Measurements from ENCODE around the genes KDM7A and PRSS2.

DNA sequence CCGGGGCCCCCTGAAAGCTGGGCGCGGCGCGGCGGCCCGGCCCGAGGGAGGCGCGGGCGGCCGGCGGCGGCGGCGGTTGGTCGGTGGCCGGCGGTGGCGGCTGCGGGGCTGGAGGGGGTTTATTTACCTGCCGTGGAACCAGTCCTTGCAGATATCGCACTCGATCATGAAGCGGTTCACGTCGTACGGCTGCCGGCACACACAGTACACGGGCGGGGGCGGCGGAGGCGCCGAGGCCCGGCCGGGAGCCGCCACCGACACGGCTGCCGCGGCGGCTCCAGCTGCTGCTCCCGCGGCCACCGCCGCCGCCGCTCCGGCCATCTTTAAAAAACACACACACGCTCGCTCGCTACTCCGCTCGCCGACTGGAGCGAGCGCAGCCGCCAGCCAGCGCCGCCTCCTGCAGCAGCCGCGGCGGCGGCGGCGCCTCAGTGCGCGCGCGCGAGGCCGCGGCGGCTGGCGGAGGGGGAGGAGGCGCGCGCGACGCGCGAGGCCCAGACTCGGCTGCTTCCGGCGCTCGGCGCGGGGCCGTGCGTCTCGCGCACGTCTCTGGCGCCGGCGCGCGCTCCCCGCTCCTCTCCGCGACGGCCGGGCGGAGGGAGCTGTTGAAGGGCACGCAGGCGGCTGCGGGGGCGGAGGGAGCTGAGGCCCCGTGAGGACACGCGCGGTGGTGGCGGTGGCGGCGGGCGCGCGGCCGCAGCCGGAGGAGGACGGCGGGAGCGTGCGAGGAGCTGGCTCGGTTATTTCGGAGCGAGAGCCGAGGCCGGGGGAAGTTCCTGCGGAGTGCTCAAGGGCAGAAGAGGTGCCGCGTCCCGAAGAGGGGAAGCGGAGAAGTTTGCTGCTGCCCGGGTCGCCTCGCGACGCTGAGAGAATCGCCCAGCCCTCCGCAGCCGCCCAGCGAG, at the start of gene KDM7A:
TSS of gene KDM7A (minus strand) at position 367 of the 902 bp plus-strand sequence.
- PRO-cap, result bidirectional peak, plus-strand start at position 587 of the sequence, minus-strand start at position 325 of the sequence

DNA sequence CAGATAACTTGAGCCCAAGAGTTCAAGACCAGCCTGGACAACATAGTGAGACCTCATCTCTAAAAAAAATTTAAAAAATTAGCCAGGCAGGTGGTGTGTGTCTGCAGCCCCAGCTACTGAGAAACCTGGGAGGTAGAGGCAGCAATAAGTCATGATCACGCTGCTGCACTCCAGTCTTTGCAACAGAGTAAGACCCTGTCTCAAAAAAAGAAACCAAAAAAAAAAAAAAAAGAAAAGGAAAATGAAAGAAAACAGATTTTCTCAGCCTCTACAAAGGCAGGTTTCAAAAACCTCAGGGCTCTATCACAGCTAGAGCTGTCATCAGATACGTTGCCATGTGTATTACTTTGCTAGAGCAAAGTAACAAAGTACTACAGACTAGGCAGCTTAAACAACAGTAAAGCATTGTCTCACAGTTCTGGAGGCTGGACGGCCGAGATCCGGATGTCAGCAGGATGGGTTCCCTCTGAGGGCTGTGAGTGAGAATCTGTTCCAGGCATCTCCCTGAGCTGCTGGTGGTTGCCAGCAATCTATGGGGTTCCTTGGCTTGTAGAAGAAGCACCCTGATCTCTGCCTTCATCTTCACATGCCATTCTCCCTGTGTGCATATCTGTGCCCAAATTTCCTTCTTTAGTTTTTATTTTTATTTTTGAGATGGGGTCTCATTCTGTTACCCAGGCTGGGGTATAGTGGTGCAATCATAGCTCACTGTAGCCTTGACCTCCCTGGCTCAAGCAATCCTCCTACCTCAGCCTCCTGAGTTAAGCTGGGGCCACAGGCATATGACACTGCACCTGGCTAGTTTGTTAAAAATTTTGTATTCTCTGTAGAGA, 48.8 kb upstream of the KDM7A start:
- PRO-cap, result no peak

DNA sequence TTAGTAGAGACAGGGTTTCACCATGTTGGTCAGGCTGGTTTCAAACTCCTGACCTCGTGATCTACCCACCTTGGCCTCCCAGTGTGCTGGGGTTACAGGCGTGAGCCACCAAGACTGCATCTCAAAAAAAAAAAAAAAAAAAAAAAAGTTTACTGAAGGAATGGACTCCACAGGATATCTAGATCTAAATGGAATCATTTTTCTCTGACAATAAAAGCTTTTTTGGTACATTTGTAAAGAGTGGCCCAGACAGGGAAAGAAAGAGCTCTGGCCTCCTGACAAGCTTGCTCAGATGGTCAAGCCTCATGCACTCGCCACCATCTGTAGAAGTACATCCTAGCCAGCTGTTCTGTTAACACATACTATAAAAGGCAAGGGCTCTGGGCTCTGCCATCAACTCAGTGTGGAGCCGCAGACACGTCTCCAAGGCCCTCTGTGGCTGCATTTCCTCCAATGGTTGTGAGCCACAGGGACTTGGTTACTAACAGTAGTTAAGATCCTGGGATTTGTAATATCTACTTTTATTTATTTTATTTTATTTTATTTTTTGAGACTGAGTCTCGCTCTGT, 70.7 kb upstream of the KDM7A start:
- PRO-cap, result no peak

- PRO-cap, result no peak
These were observed 65.1 kb downstream of the SLC37A3 start for GRCh38 chr7:140333264-140333644.

DNA sequence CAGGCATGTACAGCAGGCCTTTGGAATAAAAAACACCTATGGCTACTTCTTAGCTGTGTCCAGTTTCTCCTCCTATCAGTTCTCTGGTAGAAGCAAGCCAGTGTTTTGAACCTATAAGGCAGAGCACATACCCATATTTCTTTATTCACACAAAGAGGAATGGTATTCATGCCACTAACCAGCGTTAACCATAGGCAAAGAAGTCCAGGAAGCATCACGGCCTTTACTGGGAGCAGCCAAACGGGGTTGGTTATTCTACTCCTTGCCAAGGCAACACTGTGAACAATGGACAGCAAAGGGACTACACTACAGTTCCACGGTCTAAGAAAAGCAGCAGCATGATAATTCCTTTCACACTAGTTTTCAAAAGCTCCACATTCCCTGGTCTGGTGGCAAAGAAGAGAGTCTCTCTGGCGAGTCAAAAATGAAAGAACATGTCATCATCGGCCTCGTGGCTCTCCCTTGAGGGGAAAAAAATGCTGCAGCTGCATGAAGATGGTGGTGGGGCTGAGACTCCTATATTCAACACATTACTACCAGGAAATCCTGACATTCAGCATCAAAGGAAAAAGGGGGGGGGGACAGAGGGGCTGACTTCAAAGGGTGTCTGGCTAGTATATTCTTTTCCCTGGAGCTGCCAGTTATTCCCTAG, 49.2 kb downstream of the SLC37A3 start:
- PRO-cap, result no peak

DNA sequence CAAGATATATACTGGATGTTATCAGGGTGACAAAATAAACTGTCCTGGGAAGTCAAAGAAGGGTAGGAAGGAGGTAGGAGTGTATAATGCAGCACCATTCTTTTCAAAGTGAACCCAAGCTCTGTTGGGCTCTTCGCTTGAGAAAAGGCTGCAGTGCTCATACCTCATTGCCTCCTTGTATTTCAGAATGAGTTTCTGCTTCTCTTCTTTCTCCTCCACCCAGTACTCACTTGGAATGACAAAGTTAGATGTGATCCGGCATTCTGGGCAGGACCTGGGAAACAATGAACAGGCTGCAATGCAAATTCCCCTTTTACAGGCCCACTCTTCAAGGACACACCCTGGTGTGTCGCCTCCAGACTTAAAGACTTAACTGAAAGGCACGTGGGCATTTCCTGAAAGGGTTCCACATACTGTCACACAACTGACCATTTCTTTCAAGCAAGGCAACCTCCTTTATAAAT, 23.6 kb downstream of the MKRN1 start:
- PRO-cap, result no peak

DNA sequence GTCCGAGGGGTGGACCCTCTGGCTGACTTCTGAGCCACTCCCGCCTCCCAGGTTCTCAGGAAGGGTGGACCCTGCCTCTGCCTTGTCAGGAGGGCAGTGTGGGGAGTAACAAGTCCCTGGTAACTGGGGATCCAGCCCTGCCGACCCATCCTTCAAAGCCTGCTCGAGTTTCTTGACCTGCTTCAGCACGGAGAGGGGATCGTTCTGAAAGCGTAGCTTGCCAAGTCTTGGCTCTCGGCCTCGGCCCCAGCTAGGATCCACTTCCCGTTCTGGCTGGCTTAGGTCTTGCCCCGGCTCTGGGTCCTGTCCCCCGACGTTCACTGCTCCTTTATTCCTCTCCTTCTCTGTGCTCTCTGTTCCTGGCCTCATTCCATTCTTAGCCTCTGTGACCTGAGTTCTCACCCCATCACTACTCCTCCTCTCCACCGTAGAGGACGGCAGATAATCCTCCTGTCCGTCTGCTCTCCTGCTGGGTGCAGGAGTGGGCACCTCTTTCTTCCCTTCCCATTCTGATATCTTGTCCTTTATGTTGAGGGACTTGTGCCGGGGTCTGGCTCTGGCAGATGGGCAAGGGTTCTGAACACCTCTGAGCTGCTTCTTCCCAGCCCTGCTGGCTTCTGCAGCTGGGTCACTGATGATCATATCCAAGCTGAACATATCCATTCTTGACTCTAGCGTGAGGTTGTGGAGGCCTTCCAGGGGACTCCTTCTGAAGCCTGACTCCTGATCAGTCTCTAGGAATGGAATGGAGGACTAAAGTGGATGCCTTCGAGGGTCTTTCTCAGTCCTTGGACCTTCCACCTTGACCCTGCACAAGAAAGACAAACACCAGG, 38.7 kb downstream of the DENND2A start:
- PRO-cap, result no peak

GRCh38 chr7:140722011-140722498, 25.5 kb downstream of the NDUFB2 start:
- PRO-cap, result no peak

GRCh38 chr7:140925228-140925577, 474 bp upstream of the BRAF start:
- PRO-cap, result no peak

DNA sequence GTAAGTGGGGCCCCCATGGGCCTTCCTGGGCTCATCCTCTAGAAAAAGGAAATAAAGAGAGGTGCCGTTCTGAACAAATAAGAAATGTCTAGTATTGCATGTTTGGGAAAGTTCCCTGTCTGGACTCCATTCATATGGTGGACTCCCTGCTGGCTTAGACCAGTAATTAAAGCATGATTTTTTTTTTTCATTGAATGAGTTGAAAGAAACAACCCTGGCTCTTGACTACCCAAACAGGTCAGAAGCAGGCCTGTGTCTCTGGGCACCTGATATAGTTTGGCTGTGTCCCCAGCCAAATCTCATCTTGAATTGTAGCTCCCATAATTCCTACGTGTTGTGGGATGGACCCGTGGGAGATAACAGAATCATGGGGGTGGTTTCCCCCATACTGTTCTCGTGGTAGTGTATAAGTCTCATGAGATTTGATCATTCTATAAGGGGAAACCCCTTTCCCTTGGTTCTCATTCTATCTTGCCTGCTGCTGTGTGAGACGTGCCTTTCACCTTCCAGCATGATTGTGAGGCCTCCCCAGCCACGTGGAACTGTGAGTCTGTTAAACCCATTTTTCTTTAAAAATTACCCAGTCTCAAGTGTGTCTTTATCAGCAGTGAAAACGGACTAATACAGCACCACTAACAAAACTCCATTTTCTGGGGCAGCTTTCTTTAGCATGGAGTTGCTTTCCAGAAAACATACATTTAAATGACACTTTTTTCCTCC, 206.3 kb downstream of the TMEM178B start:
- PRO-cap, result no peak

DNA sequence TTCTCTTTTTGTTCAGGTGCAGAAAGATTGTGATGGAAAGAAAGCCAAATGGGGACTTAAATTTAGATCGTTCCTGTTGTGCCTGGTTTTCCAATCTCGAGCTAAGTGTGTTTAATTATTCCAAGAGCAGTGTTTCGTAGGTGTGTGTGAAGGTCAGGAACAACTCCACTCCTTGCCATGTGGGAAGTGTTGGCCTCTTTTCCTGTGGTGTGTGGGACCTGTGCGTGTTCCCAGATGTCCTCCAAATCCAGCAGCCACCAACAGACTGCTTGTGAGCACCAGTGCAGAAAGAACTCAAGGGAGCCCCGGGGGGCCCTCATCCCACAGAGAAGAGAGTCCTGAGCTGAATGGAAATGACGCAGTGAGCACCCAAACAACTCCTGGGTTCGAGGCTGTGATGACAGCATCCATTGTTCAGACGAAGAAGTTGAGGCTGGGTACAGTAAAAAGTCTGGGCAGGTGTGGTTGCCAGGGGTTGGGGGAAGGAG, 227.7 kb downstream of the TMEM178B start:
- PRO-cap, result no peak

GRCh38 chr7:141562641-141562901, 11.4 kb downstream of the AGK start:
- PRO-cap, result no peak

DNA sequence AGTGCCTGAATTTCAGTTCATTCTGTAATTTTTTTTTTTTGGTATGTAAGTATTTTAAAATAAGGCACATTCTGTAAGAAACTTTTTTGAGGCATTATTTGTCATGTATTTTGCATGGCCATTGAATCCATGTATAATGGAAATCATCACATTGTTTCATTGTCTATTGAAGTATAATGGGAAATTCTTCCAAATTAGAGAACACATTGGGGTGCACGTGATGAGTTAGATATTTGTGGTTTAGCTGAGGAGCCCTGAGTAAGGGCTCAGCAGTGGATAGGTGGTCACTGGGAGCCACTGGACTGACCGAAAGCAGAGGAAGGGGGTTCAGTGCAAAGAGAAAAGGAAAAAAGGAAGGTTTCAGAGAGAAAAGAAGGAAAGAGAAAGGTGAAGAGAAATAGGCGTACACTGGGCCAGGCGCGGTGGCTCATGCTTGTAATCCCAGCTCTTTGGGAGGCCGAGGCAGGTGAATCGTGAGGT, 3.1 kb downstream of the TAS2R4 start:
- PRO-cap, result no peak

DNA sequence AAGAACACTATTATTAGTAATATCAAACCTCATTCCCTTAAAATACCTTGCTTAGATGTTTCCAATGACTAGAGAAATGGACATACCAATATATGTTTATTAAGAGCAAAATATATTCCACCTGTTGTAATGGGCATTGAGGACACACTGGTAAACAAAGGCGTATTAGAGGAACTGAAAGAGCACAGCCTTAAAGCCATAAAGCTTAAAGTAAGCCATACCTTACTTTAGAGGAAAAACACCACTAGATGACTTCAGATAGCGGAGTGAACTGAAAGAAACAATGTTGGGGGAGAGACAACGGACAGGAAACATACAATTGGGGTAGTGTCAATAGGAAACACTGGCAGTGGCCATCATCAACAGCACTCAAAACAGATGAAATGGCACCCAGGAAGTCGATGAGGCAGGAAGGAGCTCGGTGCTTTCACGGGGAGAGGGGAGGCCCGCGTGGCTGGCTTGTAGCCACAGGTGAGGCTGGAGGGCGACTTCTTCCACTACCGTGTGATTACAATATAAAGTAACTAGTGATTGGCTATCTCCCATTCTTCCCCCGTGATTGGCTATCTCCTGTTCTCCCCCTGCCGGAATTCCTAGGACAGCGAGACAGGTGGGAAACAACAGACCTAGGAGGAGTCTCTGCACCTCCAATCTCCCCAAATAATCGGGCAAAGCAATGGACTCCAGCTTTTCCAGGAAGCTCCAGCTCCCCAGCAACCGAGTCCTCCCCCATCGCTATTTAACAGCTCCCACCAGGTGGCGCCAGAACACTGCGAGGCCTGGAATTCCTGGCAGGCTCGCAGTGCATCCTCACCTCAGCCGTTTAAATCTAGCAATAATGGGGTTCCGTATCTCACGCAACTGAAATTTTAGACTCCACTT, 2.3 kb upstream of the TAS2R38 start:
- PRO-cap, result bidirectional peak, plus-strand start at position 401 of the sequence, minus-strand start at position 400 of the sequence

- PRO-cap, result no peak
These were observed 50.5 kb upstream of the PRSS58 start for GRCh38 chr7:142308302-142308865.

GRCh38 chr7:142641407-142641978, 107.8 kb upstream of the PRSS1 start:
- PRO-cap, result bidirectional peak, plus-strand start at chr7:142641726, minus-strand start at chr7:142641580

DNA sequence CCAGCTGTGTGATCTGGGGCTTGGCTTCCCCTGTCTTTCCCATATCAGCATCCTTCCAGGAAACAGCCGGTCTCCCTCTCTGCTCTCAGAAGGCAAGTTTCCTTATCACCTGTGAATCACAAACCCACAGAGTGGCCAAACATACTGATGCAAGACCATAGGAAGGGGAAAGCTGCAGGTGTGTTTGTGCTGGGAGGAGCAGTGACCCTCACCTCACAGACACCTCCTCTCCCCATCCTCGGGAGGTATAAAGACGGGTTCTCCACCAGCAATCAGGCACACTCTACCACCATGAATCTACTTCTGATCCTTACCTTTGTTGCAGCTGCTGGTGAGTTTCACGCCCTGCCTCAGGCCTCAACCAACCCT, at the start of gene PRSS2:
TSS of gene PRSS2 (plus strand) at position 279 of the 369 bp plus-strand sequence.
- PRO-cap, result no peak

DNA sequence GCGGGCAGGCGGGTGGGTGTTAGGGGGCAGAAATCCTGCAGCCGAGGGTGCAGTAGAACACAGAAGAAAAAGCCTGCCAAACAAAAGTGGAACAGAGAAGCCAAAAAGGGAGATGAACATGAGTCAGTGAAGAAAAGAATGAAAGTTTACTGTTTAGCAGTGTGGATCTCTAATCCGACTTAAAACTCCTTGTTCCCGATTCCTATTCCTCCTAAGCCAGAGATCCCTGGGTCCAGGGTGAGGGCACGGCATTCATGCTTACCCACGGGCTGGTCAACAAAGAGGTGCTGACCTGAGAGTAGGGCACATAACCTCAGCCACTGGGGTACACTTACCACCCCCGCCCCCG, 27.1 kb downstream of the PRSS2 start:
- PRO-cap, result bidirectional peak, plus-strand start at position 219 of the sequence, minus-strand start at position 59 of the sequence; bidirectional peak, plus-strand start outside the sequence, minus-strand start at position 278 of the sequence

- PRO-cap, result unidirectional peak, plus-strand start at chr7:142803614
These were observed 32.6 kb downstream of the PRSS2 start for GRCh38 chr7:142803398-142803764.

- PRO-cap, result no peak
These were observed 4.3 kb downstream of the LLCFC1 start for GRCh38 chr7:142943669-142943984.

All from colic lymph node (tissue), 1 donor.